Renal cortical epithelial cell (primary cell): ENCODE measurements around the gene UNC93A.

- RRBS, result no CpG with 5 or more reads among the region's 12 CpGs
Observed at GRCh38 chr6:166614840-166615442, 12.1 kb downstream of the RPS6KA2 start.

DNA sequence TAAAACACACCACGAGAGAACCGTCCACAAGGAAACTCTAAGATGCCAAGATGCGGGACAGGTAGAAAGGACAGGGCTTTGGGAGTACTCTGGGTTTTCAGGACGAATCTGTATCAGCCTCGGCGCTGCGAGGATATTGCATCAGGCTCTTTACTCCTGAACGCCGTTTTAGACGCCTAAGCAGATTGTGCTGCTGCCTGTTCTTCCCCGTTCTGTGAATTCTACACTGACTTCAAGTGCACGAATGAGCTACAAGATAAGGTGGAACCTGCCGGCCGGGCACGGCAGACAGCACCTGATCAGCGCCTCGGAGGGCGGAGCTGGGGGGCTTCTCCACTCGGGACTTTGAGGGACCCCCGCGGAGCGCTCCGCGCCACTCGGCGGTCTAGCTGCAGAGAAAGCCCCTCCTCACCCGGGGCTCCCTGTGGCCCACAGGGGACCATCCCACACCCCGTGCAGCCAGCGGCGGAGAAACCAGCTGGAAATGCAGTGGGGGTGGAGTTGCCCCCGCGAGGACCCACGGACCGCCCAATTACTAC is 779 bp downstream of the RPS6KA2 start:
- RRBS, result no CpG with 5 or more reads among the region's 34 CpGs

- RRBS, result no CpG with 5 or more reads among the region's 15 CpGs
Observed at GRCh38 chr6:166658019-166658574, 31.0 kb upstream of the RPS6KA2 start.

GRCh38 chr6:166862743-166863211 is 93.6 kb downstream of the RNASET2 start:
- RRBS, result 2% methylated on average over 8 of the region's 38 CpGs

DNA sequence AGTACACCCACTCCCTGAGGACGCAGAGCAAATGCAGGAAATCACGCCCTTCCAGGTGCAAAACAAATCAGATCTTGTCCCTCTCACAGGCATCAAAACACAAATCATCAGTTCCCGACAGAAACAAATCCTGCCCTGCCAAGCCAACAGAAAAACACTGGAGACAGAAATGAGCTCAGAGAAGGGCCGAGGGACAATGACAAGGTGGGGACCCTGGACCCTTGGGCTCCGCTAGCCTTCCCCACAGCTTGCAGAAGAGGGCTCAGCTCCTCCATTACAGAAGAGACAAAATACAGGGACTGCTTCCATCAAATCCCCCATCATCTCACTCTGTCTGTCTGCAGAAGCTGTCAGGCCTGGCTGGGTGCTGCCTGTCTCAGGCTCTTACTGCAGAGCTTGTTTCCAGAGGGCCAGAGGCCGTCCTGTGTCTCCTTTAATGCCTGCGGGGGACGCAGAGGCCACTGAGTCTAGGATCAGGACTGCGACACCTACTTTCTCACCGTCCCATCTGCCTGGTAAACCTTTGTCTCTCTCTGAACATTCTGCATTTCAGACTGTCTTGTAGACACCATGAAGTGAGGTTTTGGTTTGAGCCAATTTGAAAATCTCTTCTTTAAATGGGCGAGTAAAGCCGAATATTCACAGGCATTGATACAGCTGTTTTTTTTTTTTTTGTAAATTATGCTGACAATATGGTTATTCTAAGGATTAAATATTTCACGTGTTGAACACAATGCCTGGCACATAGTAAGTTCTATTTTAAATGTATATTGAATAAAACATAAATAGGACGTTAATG is 28.4 kb downstream of the RNASET2 start:
- RRBS, result no CpG with 5 or more reads among the region's 14 CpGs

DNA sequence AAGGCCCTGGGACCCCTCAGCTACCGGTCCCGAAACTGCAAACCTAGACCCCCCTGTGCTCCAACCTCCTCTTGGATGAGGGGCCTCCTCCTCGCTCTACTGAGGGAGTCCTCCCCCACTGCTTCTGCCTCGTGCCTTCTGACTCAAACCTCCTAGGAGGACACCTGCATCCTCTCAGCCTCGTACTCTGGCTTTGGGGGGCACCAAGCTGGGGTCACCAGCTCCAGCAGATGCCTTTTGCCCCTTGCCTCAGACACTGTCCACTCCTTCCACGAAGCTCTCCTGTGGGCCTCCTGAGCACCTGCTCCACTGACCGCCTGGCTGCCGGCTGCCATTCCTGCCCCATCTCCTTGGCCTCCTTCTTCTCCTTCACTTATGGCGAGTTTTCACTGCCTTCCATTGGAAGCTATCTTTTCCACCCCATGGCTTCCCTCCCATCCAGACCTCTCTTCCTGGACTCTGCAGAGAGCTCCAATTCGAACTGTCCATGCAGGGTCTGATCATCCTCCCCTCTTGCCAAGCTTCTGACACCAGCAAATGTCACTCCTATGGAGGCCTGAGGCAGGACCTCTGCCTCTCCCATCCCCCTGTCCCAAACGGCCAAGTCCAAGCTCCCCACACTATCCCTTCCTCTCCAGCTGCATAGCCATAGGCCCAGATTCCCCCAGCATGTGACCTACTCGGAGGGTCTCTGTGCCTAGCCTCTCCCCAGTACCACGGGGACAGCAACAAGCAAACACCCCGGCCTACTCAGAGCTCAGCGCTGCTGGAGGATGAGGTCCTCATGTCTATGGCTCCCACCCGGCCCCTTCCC is 24.6 kb downstream of the RNASET2 start:
- RRBS, result no CpG with 5 or more reads among the region's 16 CpGs

DNA sequence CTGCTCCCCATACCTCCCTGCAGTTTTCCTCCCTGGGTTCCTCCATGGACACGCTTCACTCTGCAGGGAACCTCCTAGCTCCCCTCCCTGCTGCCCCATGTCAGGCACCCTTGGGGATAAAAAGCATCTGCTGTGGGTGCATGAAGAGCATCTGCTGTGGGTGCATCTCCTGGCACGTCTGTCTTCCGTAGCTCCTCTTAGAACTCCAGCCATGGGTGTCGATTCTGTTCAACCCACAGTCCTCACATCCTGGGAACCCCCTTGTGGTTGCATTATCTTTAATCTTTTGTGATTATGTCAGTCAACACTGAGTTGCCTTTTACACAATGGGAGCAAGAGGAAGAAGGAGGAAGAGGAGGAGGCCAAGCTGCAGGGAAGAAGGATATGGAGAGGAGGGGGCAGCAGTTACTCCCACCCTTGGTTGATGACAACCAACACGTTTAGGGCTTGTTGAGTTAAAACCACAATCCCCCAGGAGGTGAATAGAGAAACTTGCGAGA is 24.1 kb upstream of the CCR6 start:
- RRBS, result no CpG with 5 or more reads among the region's 6 CpGs

GRCh38 chr6:167152889-167154231 is 4.4 kb downstream of the GPR31 start:
- RRBS, result 83% methylated on average over 6 of the region's 27 CpGs

DNA sequence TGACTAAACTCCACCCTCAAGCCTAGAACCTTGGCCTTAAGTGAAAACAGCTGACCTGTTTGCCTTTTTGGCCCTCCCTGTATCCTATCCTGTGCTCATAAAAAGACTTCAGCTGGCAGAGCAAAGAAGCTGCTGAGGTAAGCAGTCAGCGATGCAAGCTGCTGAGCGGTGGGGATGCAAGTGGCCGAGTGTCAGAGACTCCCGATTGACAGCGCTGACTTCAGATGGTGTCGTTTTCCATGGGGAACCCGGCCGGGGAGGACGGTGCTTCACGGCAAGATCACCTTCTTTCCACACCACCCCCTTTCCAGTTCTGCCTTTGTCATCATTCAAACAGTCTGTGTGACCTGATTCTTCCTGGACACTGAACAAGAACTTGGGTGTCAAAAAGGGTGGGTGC is 53.0 kb upstream of the UNC93A start:
- RRBS, result no CpG with 5 or more reads among the region's 10 CpGs

- RRBS, result no CpG with 5 or more reads among the region's 7 CpGs
Observed at GRCh38 chr6:167290936-167291629, at the start of gene UNC93A. Gene UNC93A (plus strand): TSS chr6:167291315.

GRCh38 chr6:167682579-167683592 is 143.8 kb upstream of the AFDN start:
- RRBS, result no CpG with 5 or more reads among the region's 16 CpGs

DNA sequence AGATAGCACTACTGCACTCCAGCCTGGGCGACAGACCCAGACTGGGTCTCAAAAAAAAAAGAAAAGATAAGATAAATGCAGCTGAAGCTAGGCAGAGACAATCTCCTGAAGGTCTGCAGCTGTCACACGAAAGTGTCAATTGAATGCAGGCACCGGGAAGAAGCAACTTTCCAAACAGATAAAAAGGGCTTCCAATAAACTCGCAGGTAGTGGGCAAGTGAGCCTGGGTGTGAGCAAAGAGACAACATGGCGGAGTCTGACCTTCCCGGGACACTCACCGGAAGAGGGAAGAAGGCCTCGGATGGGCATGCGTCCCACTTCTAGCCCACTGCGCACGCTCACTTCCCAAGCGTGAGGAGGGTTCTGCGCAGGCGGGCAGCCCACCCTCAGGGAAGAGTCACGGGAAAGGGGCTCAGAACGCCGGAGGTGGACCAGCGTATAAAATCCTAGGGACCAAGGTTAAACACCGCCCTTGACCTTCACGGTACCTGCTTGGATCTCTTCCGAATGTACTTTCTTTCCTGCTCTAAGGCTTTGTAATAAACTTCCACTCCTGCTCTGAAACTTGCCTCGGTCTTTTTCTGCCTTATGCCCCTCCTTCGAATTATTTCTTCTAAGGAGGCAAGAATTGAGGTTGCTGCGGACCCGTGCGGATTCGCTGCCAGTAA is 95.5 kb upstream of the AFDN start:
- RRBS, result no CpG with 5 or more reads among the region's 27 CpGs

DNA sequence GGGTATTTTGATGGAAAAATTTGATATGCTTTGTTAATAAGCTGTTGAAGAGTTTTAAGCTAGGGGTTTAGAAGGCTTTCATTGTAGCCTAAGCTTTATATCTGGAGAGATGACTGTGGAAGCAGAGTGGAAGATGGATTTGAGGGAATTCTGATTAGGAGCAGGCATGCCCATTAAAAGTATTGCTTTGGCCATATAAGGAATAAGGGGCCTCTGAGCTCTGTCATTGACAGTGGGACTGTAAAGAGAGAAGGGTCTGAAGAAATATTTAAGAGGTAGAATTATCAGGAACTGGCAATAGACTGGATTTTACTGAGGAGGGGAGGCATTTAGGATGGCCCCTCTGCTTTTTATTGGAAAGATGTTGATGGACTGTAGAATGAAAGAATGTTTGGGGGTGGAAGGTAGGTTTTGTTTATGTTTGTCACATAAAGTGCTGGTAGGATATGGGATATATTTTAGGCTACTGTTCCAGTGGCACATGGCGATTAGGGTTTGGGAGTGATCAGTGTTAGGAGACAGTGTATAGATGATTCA is 50.2 kb downstream of the AFDN start:
- RRBS, result no CpG with 5 or more reads among the region's 1 CpG

DNA sequence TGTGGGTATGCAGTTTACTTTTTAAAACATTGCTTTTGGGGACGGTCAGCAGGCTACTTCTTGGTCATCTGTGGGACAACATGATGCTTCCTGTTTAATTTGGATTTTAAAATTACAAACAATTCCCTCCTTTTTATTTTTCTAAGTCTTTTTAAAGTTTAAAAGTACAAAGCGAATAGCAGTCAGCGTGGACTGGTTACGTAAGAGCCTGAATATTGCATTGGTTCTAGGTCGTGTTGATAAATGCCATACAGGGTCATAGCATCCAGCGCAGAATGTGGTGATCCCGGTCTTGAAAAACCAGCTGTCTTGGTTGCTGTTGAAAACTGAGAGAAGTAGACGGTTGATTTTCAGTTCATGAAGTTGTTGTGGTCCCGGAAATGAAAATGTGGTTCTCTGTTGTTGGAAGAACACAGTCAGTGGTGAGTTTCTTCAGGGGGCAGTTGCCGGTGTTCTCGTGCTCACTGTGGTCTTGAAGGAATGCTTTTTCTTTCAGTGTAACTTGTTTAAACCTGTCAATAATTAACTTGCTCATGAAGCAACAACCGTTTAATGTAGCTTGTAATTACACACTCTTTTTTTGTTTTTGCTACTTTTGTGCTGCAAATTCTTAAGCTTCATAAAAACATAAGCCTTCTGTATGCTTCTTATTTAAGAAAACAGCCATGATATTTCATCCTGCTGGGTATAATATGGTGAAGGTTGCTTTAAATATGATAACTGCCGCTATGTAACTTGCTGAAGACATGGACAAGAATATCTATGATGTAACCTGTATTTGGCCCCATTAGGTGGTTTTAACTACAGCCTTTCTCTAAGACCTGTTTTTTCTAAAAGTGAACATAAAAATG is 64.9 kb upstream of the KIF25 start:
- RRBS, result 5% methylated on average over 2 of the region's 13 CpGs

- RRBS, result no CpG with 5 or more reads among the region's 7 CpGs
Observed at GRCh38 chr6:167973252-167973941, 24.1 kb upstream of the KIF25 start.

GRCh38 chr6:168070527-168071040 is 8.4 kb downstream of the FRMD1 start:
- RRBS, result no CpG with 5 or more reads among the region's 13 CpGs

- RRBS, result no CpG with 5 or more reads among the region's 17 CpGs
Observed at GRCh38 chr6:168247364-168248113, 72.0 kb downstream of the DACT2 start.

GRCh38 chr6:168264462-168265308 is 54.9 kb downstream of the DACT2 start:
- RRBS, result no CpG with 5 or more reads among the region's 23 CpGs

DNA sequence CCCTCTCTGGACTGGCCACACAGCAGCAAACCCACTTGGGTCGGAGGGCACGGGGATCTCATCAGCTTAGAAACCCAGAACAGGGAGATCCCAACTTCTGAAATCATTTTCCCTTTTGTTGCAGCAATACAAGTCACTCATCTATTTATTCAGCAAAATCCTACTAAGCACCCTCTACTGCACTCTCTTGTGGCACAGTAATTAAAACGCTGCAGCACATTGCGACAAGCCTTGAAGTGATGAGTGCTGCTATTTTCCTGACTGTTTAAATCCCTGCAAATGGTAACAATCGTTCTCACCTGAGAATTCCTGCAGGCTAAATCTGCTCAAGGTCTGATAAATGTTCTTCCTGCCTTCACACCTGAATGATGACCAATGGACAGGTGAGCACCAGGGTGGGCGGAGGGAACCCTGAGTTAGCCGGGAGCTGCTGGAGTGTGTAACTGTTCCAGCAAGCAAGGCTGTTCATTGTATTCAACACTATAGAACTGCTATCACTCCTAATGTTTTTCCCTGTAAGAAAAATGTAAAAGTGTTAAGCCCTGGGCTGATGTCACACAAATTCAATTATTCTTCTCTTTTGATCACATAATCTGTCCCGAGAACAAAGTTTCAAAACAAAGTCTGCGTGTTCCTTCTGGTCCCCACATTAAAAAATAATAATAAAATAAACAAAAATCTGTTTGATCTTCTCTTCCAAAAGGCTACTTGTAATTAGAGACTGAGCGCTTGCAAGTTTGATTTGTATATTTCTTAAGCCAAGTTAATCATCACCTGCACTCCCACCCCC is 4.0 kb downstream of the DACT2 start:
- RRBS, result no CpG with 5 or more reads among the region's 10 CpGs

- RRBS, result no CpG with 5 or more reads among the region's 8 CpGs
Observed at GRCh38 chr6:168418125-168418479, 22.9 kb upstream of the SMOC2 start.